H4 (cell line): ENCODE results near the genes RBM3, HDAC6, PLP2, PRICKLE3, SYP, PAGE4 and CENPVL2.

- RAMPAGE, long total RNA = no peak
These were observed 4.7 kb downstream of the SLC38A5 start for GRCh38 chrX:48465263-48465838.

- RAMPAGE, long total RNA = no peak
These were observed 375 bp upstream of the FTSJ1 start for GRCh38 chrX:48475673-48475974.

DNA sequence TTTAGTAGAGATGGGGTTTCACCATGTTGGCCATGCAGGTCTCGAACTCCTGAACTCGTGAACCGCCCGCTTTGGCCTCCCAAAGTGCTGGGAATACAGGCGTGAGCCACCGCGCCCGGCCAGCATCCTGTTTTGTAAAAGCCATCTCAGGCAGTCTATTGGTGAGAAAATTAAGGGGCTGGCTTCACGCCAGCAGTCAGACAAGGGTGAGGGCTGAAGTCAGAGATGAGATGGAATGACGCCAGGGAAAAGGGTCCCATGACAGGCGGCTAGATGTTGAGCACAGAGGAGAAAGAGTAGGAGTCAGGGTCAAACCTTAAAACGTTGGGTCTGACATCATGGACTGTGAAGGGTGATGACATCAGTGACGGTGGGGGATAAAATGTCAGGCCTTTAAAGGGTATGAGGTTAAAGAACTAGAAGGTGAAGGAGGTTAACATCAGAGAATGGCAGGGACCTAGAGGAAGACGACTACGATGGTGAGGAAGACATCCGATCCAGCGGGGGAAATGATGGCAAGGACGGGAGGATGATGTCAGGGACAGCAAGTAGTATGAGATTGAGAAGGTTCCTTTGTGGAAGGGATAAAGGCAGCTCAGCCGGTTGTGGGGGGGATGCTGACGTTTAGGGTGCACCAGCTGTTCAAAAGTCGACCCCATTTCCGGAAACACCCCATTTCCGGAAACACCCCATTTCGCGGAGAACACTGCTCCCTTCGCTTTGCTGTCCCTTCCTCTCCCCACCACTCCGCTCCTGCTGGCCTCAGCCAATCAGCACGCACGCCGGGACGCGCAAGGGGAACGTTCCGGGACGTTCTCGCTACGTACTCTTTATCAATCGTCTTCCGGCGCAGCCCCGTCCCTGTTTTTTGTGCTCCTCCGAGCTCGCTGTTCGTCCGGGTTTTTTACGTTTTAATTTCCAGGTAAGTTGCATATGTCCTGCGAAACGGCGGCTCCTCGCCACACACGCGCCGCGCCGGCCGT is at the start of gene RBM3:
Gene RBM3, plus strand, starts transcription at position 833 of the 983 bp plus-strand sequence.
- RAMPAGE, long total RNA = start-site peak on the plus strand centred at position 863 of the sequence, 7 bp wide, 717 reads

DNA sequence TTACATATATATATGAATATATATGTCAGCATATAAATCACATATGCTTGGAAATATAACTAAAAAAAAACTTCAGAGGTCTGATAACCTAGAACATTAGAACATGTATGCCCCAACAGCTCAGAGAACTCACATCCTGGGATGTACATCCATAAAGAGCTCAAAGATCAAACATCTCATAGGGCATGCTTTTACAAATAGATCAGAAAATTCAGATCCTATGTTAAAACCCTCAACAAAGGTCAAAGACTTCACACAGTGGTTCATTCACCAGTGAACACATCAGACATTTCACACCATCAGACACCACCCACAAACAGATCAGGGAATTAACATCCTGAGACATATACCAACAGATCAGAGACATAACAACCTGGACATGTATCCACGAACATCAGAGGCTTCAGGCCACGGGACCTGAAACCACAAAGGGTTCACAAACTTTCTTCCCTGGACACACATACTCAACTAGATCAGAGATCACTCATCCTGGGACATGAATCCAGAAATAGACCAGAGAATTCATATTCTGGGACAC is 23.4 kb downstream of the SUV39H1 start:
- RAMPAGE, long total RNA = no peak

- RAMPAGE, long total RNA = start-site peak on the plus strand at chrX:48802163-48802210, 13 reads
These were observed at the start of gene HDAC6 for GRCh38 chrX:48801859-48802297. HDAC6 (plus strand) TSS chrX:48802067.

- RAMPAGE, long total RNA = no peak
These were observed 5.4 kb upstream of the PIM2 start for GRCh38 chrX:48924284-48924596.

DNA sequence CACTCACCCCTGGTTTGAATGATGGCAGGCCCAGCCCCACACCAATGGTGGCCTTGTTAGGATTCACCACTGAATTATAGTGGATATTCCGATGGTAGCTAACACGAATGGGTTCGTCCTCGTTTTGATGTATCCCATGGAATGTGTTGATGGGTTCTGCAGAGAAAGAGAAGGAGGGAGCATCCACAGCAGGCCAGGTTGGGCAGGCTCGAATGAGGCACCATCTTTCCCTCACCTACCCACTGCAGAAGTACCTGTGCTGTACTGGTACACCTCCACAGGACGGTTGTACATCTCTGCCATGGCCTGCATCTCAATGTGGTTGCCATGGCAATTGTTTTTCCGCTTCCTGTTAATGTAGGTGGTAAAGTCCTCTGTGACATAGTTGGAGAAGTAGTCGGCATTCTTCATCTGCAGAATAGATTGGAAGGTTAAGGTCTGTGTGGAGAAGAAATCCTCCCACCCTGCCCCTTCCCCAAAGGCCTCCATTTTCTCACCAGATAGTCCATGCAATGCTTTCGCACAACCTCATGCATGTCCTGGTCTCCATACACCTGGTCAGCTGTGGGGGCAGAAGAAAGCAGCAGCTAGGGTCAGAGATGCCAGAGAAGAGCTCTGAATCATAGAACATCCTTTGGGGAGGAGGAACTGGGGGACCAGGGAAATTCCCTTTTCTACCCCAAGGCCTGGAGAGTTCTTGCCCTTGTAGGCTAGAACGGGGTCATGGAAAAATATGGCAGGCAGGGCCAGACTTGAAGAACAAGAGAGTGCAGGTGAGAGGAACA is 15.8 kb upstream of the PIM2 start:
- RAMPAGE, long total RNA = no peak

- RAMPAGE, long total RNA = no peak
These were observed 2.6 kb downstream of the OTUD5 start for GRCh38 chrX:48954698-48955279.

GRCh38 chrX:48960269-48960920 is 3.0 kb upstream of the OTUD5 start:
- RAMPAGE, long total RNA = no peak

DNA sequence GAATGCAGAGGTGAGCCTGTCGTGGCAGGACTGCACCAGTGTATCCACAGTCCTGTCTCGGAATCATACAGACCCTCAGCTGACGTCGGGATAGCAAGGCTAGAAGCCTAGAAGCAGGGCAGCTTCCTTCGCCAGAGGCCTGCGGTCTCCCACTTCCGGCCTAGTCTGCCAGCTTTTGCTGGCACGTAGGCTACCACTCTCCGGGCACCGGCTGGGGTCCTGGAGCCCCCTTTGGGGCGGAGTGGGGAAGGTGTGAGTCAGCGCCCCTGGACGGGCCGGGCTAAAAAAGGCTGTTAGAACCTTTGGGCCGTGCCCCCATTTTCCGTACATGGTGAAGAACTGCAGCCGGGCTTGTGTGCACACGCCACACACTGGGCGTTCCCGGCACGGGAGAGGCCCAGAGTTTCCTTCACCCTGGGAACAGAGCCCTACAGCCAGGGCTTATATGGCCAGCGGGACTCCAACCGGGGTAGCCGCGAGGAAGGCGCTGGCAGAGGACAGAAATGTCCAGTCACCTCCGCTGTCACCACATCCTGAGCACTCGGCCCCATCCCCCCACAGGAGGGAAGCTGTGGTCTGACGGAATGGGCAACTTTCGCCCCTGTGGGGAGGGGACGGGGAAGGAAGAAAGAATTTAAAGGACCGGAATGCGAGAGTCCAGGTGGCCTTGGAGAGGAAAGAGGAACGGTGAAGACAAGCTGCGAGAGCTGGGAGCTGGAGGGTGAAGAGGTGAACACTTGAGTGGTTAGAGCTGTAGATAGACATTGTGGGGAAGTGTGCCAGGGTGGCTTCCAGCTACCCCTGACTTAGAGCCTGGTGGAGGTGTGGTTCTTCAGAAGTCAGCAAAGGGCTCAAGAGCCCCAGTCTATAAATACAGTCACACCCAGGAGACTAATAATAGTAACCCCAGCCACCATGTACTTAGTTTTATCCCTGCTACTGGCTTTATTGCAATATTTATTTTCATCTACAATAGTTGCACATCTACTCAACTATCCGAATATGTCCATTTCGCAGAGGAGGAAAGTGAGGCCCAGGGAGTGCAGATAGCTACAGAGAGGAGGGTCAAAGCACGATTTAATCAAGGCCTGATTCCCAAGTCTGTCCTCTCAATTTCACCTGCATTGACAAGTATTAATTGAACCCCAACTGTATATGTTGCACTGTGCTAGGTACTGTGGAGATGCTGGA is 4.4 kb upstream of the PLP2 start:
- RAMPAGE, long total RNA = no peak

- RAMPAGE, long total RNA = start-site peak on the plus strand at chrX:49171887-49171966, 468 reads
These were observed at the start of gene PLP2 for GRCh38 chrX:49171646-49172306. PLP2 (plus strand) TSS chrX:49171898.

DNA sequence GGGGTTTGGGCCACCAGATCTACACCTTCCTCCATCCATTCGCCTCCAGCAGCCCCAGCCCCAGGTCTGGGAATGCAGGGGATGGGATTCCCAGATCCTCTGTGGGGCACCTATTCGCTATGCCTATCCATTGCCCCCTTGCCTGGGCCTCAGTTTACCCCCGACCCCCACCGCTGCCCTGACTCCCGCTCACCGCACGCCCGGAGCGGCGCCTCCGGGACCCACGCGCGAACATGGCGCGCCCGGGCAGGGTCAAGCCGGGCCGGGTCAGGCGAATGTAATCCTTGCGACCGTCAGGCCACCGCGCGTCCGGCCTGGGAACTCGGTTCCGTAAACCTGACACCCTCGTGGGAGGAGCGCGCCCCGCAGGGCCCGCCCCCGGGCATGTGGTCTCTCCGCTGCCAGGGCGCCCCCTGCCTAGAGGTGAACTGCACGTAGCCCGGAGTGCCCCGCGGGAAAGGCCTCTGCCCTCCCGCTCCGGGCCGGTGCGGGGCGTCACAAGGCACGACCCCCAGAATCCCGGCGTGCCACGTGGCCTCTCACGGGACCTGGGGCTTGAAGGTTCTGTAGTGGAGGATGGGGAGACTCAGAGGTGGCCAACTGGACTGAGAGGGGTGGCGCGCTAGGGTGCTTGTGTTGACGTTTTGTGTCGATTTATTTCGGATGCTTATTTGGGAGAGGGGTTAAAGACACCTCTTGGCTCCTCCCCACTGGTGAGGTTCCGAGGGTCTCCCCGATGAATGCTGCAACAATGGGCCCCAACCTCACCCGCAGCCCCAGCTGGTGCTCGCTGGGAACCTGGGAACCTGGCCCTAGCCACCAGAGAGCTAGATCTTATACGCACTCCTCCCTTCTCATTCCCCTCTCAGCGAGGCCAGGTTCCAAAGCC is at the start of gene PRICKLE3:
Gene PRICKLE3, minus strand, starts transcription at position 311 of the 889 bp plus-strand sequence.
- RAMPAGE, long total RNA = start-site peak on the minus strand centred at position 308 of the sequence, 33 bp wide, 9 reads

- RAMPAGE, long total RNA = no peak
These were observed at the start of gene SYP for GRCh38 chrX:49199977-49200576. SYP (minus strand) TSS chrX:49200193.

DNA sequence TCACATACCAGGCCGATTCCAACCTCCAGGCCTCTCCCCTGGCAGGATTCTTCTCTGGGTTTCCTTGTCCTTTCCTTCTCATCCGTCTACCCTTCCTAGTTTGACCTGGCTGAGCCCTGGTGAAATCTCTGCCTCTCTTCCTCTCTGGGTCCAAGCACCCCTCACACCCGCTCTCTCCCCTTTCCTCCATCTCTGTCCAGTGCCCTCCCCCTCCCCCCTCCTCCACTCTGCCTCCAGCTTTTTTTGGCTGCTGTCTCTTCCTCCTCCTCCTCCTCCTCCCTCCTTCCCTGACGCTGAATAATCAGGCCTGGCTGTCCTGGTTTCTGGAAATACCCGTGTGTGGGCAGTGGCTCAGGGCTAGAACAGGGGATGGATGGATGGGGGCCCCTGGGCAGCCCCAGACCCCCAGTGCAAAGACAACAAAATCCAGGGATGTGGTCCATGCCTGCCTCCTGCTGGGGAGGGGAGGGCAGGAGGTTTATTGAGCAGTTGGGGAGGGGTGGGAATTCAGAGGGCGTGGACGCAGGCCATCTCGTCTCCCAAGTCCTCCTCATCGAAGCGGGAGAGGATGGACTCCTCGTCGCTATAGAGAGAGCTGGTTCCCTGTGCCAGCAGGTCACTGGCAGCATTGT is 4.8 kb upstream of the SYP start:
- RAMPAGE, long total RNA = no peak

DNA sequence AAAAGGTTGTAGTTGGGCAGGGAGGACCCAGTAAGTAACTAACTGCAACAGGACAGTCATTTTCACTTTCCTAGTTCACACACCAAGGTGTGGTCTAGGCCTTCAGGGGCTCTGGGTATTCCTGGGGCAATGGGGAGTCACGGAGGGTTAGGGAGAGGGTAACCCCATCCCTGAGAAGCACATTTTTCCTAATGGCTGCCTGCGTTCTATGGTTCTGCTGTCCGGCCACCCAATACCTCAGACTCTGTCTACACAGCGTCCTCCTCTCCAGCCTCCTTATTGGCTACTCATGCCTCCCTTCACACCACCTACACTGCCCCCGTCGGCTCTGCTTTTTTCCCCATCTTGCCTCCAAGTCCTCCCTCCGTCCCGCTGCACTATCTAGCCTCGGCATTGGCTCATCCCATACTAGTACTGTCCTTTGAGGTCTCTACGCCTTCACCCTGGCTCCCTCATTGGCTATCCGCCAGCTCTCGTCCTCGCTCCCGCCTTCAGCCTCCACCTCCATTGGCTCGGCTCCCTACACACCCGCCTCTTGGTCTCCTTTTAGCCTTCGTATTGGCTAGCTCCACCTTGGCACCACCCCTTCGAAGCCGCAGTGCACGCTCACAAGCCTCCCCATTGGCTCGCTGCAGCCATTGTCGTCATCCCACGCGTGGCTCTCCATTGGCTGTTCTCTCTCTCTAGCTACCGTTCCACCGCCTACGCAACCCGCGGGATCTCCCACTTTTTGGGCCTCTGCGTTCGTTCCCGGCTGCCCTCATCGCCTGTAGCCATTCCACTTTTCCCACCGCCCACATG is 674 bp upstream of the PPP1R3F start:
- RAMPAGE, long total RNA = no peak

GRCh38 chrX:49828961-49829432 is at the start of gene PAGE4:
PAGE4 (plus strand) TSS chrX:49829303.
- RAMPAGE, long total RNA = no peak

GRCh38 chrX:49881654-49882296 is 2.5 kb downstream of the USP27X start:
- RAMPAGE, long total RNA = no peak

GRCh38 chrX:50117577-50117990 is 83.2 kb downstream of the AKAP4 start:
- RAMPAGE, long total RNA = no peak

- RAMPAGE, long total RNA = no peak
These were observed 769 bp downstream of the SHROOM4 start for GRCh38 chrX:50813010-50813839.

GRCh38 chrX:51682615-51683119 is at the start of gene CENPVL2:
CENPVL2 (minus strand) TSS chrX:51682831.
- RAMPAGE, long total RNA = no peak